Breast (tissue), 4 donors: Measurements from ENCODE around the gene SMIM23.

- PRO-cap, 3 experiments = no peak in any of the 3 experiments
- RRBS = no CpG with 5 or more reads among the region's 4 CpGs
Observed at GRCh38 chr5:170283494-170283934, 14.1 kb downstream of the LCP2 start.

GRCh38 chr5:170286636-170287066 lies 10.9 kb downstream of the LCP2 start:
- PRO-cap, 3 experiments = no peak in any of the 3 experiments
- RRBS = no CpG with 5 or more reads among the region's 2 CpGs

- PRO-cap, 3 experiments = no peak in any of the 3 experiments
- RRBS = no CpG with 5 or more reads among the region's 5 CpGs
Observed at GRCh38 chr5:170306398-170307046, 8.9 kb upstream of the LCP2 start.

- PRO-cap, 3 experiments = no peak in any of the 3 experiments
- RRBS = no CpG with 5 or more reads among the region's 5 CpGs
Observed at GRCh38 chr5:170312533-170313196, 15.1 kb upstream of the LCP2 start.

DNA sequence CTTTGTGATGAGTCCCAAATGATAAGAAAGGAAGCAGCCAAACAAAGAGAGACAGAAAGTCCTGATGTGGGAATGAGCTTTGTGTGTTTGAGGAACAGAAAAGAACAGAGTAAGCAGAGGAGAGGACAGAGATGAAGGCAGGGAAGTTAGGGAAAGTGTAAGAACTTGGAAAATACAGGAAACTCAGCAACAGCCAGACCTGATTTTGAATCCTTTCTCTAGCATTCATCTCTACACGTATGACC lies 32.5 kb upstream of the LCP2 start:
- PRO-cap, 3 experiments = no peak in any of the 3 experiments
- RRBS = no CpG with 5 or more reads among the region's 1 CpG

- PRO-cap, 3 experiments = no peak in any of the 3 experiments
- RRBS = no CpG with 5 or more reads among the region's 12 CpGs
Observed at GRCh38 chr5:170385985-170386554, 3.1 kb downstream of the KCNMB1 start.

DNA sequence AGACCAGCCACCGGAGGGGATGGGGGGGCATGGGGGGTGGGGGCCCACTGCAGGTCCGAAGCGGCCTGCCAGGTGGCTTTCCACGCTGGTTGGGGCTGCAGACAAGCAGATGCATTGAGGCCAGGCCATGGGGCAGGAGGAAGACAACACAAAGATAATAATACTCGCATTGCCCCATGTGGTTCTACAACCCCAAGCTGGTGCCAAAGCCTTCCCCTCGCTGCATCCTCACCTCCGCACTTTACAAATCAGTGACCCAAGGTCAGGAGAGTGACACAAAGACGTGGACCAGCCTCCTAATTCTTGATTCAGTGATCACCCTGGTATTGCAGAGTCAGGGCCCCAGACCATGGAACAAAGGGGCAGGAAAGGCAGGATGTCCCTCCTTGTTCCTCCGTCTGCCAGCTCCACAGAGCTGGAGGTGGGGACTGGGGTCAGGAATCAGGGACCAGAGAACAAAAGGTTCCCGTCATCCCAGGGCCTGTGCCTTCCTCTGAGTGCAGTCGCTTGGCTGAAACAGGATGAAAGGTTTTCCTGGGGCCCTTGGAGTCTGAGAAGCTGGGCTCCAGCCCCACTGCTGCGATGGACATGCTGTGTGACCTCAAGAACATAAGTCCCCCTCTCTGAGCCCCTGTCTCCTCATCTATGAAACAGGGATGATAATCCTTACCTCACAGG lies 37.1 kb upstream of the GABRP start:
- PRO-cap, 3 experiments = no peak in any of the 3 experiments
- RRBS = no CpG with 5 or more reads among the region's 12 CpGs

DNA sequence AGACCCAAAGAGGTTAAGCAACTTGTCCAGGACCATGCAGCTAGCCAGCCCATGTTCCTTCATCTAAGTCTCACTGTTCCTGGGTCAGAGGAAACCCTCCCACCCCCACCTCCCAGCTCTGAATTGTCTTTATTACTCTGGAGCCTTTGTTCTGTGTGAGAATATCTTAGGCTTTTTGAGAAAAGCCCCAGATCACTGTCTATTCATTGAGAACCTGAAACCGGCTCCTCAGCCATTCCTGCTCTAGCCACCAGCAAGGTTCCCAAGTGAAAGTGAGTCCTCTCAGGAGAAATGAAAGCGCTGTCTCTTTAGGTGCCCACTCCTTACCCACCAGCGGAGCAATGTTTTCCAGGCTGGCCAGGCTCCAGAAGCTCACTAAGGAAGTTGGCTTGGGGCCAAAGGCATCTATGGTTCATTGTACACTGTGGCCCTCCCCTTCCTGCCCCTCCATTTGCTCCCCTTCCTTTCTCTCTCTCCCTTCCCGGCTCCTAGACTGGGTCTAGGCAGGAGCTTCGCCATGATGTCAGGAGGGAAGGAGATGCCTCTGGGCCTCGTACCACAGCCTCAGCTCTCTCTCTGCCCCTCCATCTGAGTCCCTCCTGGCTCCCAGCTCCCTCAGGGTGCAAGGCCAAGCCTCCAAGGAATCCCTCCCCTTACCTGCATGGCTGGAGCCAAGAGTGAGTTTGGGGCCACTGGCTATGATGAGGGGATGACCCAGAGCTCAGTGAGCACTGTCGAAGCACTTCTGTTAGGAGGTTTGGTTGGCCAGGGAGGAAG lies 1.1 kb upstream of the GABRP start:
- PRO-cap, 3 experiments = peak in 2 of 3 experiments; most common plus-strand start position 491 of the sequence (in 2); most common minus-strand start position 274 of the sequence (in 1)
- RRBS = no CpG with 5 or more reads among the region's 7 CpGs

- PRO-cap, 3 experiments = no peak in any of the 3 experiments
- RRBS = no CpG with 5 or more reads among the region's 7 CpGs
Observed at GRCh38 chr5:170789002-170789439, 5.5 kb downstream of the GABRP start.

DNA sequence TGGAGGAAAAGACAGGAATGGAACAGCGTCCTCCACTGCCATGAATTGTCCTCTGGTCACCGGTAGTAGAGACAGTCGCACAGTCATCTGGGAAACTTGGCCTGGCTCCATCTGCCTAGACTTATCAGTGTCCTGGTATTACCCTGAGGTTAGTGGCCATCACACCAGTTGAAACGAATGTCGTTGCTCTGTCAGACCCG lies 8.2 kb downstream of the TLX3 start:
- PRO-cap, 3 experiments = no peak in any of the 3 experiments
- RRBS = no CpG with 5 or more reads among the region's 6 CpGs

DNA sequence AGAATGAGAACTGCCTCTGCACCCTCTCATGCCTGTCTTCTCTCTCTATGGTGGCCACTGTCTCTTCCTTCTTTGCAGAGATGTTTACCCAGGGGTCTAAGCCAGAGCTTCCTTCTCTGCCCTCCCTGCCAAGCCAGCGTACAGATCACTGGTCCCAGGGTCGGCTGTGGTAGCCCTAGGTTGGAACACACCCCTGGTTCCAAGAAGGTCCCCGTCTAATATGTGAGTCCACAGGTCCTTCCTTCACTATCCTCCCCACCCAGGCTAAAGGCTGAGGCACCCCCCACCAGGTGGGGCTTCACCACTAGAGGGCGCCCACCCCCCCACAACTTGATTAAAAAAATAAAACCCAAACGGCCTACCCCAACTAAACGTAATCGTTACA lies 64.8 kb downstream of the FGF18 start:
- PRO-cap, 3 experiments = no peak in any of the 3 experiments
- RRBS = no CpG with 5 or more reads among the region's 7 CpGs

DNA sequence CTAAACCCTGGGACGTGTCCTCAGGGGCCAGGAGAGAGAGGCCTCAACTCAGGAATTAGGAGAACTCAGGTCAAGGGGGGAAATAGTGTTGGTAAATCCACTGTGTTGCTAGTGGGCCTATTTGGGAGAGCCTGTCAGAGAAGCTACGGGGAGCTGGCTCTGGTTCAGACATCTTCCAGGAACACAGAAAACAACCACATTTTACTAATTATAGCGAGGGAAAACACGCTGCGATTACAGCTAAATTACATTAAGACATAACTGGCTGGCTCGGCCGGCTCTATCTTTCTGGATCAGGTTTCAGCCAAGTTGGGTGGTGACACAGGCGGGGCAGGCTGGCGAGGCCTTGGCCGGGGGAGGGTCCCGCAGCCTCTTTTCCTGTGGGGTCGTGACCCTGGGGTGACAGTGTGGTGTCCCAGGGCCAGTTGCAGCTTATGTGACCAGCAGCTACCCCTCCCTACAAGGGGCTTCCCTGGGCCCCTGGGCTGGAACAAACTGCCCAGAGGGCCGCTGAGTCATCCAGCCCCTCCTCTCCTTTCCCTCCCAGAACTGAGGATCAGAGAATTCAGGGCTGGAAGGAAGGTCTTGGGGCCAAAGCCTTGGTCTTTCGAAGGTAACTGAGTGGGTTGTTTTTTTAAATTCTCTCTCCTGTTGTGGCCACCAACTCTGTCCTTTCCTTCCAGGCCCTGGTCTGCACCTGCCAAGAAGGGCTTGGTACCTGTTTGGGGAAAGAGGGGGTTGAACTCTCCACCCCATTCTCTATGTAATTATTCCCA lies 75.2 kb downstream of the FGF18 start:
- PRO-cap, 3 experiments = no peak in any of the 3 experiments
- RRBS = 13% methylated on average over 4 of the region's 14 CpGs

- PRO-cap, 3 experiments = no peak in any of the 3 experiments
- RRBS = no CpG with 5 or more reads among the region's 3 CpGs
Observed at GRCh38 chr5:171521228-171521931, 101.9 kb downstream of the FGF18 start.

- PRO-cap, 3 experiments = no peak in any of the 3 experiments
- RRBS = no CpG with 5 or more reads among the region's 2 CpGs
Observed at GRCh38 chr5:171676490-171676758, 109.2 kb upstream of the SMIM23 start.

DNA sequence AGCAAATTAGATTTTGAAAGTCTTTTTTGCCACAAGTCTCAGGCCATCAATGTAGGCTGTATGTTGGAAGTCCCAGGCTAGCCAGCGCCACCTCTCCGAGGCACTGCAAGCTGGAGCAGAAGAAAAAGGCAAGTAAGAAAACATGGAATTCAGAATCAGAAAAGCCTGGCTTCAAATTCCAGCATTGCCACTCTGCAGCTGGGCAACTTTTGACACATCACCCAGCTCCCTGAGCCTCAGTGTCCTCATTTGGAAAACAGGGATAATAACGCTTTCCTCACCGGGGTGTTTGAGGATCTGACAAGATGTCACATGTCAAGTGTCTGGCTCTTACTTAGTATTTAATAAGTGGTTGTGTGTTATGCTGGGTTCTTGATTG lies 48.4 kb upstream of the SMIM23 start:
- PRO-cap, 3 experiments = no peak in any of the 3 experiments
- RRBS = no CpG with 5 or more reads among the region's 4 CpGs

GRCh38 chr5:171785668-171785965 lies at the start of gene SMIM23:
Gene SMIM23, plus strand, starts transcription at chr5:171785817.
- PRO-cap, 3 experiments = no peak in any of the 3 experiments
- RRBS = no CpG with 5 or more reads among the region's 1 CpG

DNA sequence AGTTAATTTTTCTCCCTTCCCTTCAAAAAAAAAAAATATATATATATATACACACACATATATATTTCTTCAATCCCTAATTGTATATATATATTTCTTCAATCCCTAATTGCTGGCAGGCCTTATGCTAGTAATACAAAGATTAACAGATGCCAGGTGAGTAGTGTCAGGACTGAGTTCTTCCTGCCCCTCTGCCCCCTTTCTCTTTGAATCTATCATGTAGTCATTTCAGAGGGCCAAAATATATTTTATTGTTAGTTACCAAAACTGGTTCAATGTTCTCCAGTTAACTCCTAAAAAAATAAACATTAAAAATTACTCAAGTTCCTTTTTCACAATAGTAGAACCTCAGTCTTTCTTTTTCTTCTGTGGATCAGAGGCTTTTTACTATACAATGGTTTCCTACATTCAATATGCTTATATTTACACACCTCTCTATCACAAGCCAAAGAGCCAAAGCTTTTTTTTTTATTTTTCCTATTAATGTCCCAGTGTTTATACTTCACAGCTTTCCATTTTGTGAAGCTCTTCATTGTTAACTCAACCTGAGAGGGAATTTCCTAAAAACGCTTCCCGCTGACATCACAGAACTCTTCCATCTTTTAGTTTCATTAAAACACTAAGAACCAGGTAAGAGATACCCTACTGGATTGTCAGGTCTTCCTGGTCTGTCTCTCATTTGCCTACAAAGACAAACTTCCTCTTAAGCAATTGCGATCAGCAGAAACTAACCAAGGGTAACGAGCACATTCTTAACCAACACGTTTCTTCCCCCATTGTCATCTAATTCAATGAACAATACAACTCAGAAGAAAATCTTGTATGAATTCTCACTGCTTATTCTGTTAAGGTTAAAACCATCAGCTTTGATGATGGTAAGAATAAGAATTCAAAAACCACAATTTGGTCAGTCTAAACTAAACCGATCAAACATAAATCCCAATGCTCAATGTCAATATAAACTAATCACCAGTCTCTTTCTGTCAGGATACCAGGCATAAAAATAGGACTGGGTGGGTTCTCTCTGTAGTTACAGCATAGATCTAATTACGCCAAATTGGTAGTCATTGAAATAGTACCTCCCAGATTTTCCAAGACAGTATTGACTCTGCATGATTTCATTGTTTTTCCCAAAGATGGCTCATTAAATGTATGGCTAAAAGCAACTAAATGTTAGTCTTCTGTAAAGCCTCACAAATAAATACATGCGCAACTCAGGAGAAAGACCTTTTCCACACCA lies 6.7 kb downstream of the FBXW11 start:
- PRO-cap, 3 experiments = no peak in any of the 3 experiments
- RRBS = no CpG with 5 or more reads among the region's 8 CpGs

- PRO-cap, 3 experiments = no peak in any of the 3 experiments
- RRBS = no CpG with 5 or more reads among the region's 18 CpGs
Observed at GRCh38 chr5:172060861-172061603, 54.6 kb upstream of the FBXW11 start.

DNA sequence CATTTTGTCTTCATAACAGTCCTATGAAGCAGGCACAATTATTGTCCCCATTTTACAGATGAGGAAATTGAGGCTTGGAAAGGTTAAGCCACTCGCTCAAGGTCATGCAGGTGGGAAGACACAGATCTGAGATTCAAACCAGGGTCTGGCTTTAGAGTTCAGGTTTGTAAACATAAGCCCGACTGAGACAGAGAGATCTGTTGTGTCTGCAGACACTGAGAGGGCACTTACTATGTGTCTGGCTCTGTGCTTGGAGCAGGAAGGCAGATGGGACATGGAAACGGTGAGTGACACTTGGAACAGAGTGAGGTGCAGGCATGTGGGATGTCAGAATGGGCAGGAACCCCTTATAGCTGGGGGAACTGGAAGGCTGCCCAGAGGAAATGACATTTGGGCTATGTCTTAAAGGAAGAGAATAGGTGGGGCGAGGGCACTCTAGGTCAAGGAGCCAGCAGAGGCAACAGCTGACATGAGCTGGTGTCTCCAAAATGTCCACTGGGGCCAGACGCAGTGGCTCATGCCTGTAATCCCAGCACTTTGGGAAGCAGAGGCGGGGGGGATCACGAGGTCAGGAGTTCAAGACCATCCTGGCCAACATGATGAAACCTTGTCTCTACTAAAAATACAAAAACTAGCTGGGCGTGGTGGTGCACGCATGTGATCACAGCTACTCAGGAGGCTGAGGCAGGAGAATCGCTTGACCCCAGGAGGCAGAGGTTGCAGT lies 69.8 kb downstream of the STK10 start:
- PRO-cap, 3 experiments = no peak in any of the 3 experiments
- RRBS = no CpG with 5 or more reads among the region's 10 CpGs

DNA sequence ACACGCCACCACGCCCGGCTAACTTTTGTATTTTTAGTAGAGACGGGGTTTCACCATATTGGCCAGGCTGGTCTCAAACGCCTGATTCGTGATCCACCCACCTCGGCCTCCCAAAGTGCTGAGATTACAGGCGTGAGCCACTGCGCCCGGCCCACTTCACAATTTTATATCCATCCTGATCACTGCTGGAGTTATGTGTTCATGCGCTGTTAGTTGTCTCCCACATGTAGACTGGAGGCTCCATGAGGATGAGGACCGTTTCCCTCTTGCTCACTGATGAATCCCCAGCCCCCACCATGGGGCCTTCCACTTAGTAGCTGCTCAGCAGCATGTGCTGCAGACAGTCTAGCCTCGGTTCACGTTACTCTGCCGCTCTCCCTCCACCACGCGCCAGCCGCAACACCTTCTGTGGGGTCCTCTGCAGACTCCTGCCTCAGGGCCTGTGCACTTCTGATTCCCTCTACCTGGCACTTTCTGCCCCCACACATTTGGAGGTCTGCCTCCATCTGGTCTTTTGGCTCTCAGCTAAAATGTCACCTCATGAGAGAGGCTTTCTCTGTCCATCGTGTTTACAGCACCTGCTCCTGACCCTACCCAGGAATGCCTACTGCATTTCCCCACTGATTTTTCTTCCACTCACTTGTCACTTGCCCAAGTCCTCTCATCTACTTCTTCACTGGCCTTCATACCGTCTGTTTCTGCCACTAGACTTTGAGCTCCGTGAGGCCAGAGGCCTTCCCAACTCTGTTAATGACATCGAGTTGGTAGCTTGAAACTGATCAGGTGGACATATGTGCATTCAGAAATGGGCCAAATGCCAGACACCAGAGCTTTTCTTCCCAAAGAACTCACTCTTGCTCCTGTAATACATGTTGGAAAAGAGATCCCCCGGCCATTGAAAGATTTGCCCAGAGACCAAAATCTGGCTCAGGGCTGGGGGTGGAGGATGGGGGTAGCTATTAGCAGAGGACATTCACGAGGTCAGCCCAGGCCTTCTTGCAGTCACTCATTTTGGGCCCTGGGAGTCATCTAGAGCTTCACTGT lies 36.2 kb downstream of the STK10 start:
- PRO-cap, 3 experiments = no peak in any of the 3 experiments
- RRBS = no CpG with 5 or more reads among the region's 24 CpGs